Measurements from ENCODE around the genes FCRLA, UHMK1 and DDR2.

DNA sequence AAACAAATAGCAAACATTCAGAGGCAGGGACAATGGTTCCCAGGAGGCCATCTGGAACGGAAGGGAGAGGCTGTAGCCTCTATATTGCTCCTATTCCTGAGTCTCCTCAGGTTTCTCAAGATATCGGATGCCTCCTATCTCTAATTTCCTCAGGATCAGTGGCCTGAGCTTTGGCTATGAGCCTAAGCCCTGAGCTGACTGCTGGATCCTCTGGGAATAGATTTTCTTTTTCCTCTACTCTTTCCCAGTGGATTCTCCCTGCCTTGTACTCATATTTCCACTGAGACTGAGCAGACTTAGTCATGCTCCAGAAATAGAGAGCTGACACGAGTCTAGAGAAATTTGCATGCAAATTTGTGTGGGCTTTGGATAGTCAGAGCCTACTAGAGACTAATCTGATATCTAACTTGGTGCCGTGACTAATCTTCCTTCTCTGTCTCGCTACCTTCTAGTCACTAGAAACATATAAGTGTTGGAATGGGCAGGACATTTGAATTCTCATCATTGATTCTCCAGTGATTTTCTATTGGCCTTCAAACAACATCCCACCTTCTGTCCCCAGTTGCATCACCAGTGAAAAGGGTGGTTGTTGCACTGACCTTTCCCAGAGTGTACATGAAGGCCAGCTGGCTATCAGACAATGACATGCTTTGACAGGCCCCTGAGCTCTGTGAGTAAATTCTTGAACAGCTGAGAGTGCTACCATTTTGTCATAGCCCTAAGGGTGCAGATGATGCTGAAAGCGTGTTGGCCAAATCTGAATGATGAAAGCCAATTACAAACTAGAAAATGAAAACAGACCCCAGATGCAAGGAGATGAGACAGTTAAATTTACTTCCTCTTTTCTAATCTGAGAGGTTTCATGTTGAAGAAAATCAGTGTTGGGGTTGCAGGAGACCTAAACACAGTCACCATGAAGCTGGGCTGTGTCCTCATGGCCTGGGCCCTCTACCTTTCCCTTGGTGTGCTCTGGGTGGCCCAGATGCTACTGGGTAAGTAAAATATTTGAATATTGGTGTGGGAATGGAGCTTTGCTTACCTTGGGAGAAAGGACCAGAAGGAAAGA lies at the start of gene FCRLA:
FCRLA (plus strand) TSS at position 878 of the 1,066 bp plus-strand sequence.
- RRBS = no CpG with 5 or more reads among the region's 6 CpGs

DNA sequence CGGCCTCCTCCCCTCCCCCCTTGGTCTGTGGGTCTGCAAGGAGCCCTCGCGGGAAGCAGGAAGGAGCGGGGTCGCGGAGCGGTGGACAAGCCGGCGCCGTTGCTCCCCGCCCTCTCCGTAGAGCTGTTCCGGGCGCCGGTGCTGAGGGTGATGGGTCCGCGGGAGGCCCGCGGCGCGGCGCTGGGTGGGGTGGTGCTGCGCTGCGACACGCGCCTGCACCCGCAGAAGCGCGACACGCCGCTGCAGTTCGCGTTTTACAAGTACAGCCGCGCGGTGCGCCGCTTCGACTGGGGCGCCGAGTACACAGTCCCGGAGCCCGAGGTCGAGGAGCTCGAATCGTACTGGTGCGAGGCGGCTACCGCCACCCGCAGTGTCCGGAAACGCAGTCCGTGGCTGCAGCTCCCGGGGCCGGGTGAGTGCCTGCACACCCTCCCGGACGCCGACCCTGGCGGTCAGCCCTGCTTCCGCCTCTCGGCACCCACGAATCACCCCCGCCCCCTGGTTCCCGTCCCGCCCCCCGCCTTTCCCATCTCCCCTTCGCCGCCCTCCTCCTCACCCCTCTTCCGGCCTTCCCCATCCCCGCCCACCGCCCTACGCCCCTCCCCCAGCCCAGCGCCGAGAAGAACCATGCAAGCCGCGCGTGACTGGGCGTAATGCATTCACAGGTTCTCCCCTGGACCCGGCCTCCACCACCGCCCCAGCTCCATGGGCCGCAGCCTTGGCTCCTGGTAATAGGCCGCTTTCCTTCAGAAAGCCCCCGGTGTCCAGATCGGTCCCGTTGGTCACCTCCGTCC lies 5.4 kb downstream of the FCRLB start:
- RRBS = 2% methylated on average over 22 of the region's 86 CpGs

DNA sequence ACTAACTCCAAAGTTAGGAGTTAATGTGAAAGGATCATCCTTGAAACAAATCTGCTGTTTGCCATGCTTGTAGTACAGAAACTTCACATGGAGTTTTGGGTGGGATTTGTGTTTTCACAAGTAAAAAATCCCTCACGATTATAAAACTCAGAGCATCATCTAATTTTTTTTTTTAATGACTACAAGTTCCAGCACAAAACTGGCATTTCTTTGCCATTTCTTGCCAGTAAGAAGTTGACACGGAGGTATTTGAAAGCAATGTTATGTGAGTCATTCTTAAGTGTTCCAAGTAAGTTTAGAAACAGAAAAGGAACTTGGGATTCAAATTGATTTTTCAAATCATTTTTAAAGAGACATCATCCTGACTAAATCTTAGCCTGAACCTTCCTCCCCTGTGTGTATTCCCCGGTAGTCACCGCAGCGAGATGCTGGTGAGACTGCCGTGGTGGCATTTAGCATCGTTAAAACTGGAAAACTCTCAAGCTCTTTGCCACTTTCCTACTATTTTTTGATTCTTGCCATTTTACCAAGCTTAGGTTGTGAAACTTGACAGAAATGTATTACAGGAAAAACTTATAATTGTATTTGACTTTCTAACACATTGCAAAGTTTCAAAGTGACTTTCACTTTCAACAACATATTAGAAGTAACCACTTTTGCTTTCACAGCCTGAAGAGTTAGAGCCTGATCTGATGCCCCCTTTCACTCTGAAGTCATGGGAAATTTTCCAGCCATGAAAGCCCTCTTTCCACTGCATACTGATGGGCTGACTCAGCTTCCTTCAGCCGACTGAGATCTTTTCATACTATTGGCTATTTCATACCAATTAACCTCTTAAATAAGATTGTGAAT lies 61.5 kb downstream of the OLFML2B start:
- RRBS = no CpG with 5 or more reads among the region's 8 CpGs

DNA sequence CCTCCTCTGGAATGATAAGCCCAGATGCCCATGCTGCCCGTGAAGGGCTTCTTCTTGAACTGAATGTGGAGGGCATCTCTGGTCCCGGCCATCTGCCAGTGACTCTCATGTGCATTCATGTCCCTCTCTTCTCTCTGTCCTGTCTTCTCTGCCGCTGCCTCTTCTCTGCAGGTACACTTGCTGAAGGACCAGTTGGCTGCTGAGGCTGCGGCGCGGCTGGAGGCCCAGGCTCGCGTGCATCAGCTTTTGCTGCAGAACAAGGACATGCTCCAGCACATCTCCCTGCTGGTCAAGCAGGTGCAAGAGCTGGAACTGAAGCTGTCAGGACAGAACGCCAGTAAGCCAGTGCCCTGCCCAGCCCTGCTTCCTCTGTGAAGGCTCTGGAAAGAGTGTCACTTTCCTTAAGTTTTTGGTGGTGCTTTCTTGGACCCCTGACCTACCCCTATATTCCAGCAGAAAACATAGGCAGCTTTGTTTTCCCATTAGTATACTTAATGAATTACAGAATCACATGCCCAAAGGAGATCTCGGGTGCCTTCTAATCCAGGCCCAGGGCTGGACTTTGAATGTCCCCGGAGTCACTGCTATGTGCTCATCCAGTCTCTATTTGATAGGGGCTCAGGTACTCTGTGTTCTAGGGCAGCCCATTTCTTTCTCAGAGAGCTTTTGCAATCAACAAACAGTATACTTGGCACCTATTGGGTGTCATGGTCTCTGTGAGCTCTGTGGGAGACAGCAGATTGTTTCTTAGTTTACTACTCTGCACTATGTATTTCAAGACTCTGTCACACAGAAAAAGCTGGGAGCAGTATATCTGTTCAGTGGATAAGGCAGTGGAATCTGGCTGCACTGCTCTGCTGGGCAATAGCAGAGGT lies 11.2 kb downstream of the SPATA46 start:
- RRBS = no CpG with 5 or more reads among the region's 11 CpGs

- RRBS = 2% methylated on average over 6 of the region's 20 CpGs
These were observed at the start of gene UHMK1 for GRCh38 chr1:162497464-162497930. TSS of gene UHMK1 (plus strand) at chr1:162497818.

DNA sequence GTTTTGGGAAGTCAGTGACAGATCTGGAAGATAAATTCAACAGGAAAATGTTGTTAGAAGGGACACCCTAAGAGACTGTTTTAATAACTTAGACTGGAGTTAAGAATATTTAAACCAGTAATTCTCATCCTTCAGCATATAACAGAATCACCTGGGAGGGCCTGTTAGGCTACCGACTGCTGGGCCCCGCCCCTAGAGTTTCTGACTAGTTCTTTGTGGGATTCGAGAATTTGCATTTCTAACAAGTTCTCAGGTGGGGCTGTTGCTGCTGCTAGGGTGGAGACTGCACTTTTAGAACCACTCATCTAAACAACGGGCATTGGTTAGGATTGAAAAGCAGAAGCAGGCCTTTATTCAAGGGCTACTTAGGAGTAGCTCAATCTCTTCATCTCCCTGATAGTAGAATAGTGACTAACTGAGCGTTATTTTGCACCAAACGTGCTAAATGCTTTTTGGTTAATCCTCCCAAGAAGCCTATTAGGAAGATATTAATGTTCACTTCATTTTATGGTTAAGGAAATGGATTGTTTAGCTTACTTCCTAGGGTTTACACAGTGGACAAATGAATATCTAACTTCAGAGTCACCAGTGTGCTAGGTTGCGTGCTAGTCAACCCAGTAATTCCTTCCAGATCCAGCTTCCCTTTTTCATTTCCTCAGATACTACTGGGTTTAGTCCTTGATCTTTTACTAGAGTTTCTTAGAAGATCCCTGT lies 31.1 kb upstream of the UAP1 start:
- RRBS = no CpG with 5 or more reads among the region's 7 CpGs

DNA sequence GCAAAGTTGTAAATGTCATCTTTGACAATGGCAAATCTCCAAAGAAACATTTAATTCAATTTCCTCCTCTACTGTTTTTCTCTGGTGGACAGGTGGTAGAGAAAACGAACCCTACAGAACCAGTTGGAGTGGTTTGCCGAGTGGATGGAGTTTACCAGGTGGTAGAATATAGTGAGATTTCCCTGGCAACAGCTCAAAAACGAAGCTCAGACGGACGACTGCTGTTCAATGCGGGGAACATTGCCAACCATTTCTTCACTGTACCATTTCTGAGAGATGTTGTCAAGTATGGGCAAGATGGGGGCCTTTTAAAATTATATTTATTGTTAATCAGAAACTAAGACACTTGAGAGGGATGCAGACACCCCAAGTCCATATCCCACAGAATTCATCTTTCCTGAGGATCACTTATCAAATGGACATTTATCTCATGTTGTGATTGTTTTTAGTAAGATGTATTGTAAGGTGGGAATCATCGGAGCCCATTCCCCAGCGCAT lies 25.9 kb downstream of the UAP1 start:
- RRBS = no CpG with 5 or more reads among the region's 8 CpGs

DNA sequence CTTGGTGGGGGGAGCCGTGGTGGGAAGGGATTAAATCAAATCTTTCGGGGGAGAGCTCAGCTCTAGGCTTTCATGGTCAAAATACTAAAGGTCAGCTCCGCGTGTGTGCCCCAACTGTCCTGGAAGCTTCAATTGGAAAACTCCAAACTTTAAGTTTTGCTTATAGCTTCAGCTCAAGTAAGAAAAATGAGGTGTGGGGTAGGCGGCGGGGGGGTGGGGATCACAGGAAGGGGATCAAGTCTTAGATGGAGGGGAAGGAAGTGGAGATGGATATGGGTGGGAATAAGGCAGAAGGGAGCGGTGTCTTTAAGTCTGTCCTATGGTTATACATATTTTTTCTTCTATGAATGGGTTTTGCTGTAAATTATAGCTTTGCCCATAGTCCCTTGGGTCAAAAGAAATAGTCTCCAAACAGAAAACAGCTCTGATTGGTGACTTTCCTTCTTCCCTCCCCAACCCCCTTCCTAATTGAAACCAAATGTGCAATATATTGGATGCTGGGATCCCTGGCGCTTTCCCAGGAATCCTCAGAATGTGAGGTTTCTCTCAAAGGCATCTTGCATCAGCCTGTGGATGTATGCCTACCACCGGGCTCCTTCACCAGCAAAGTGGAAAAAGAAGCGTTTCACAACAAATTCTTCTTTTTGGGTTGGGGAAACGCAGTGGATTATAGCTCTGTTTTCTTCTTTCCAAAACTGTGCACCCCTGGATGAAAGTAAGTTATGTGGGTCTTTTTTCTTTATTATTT lies at the start of gene DDR2:
DDR2 (plus strand) TSS at position 548 of the 748 bp plus-strand sequence.
- RRBS = no CpG with 5 or more reads among the region's 11 CpGs

GRCh38 chr1:162678355-162679020 lies 46.2 kb downstream of the DDR2 start:
- RRBS = no CpG with 5 or more reads among the region's 6 CpGs

DNA sequence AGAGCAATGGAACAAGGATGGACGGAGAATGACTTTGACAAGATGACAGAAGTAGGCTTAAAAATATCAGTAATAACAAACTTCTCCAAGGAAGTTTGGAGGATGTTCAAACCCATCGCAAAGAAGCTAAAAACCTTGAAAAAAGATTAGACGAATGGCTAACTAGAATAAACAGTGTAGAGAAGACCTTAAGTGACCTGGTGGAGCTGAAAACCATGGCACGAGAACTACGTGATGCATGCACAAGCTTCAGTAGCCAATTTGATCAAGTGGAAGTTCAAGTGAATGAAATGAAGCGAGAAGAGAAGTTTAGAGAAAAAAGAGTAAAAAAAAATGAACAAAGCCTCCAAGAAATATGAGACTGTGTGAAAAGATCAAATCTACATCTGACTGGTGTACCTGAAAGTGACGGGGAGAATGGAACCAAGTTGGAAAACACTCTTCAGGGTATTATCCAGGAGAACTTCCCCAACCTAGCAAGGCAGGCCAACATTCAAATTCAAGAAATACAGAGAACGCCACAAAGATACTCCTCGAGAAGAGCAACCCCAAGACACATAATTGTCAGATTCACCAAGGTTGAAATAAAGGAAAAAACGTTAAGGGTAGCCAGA lies 43.3 kb upstream of the HSD17B7 start:
- RRBS = no CpG with 5 or more reads among the region's 10 CpGs

DNA sequence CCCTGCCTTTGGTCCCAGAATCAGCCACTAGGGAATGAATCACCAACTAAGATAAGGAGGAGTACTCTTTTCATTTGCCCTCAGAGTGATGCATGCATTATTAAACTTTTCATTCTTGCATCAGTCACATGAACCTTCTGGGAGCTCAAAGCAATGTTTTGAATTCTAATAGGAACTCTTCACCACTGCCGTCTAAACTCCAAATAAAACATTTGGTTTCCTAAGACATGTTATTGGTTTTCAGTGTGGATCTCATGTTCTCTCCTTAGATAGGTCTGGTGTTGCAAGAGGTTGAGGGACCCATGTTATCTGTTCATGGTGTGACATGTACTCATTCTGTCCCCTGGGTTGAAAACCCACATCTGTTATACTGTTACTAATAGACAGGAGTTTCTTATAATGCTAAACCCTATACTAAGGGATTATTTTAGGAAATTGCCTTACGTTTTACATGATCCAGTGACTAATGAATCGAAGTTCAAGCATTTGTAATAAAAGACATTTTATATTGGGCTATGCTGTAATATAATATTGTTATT lies 17.8 kb upstream of the HSD17B7 start:
- RRBS = no CpG with 5 or more reads among the region's 3 CpGs

- RRBS = no CpG with 5 or more reads among the region's 7 CpGs
These were observed 31.6 kb upstream of the NUF2 start for GRCh38 chr1:163289912-163290852.

DNA sequence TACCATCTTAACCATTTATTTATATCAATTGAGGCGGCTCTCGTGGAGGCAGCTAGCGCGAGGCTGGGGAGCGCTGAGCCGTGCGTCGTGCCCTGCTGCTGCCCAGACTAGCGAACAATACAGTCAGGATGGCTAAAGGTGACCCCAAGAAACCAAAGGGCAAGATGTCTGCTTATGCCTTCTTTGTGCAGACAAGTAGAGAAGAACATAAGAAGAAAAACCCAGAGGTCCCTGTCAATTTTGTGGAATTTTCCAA lies 202.4 kb upstream of the PBX1 start:
- RRBS = no CpG with 5 or more reads among the region's 9 CpGs

- RRBS = no CpG with 5 or more reads among the region's 10 CpGs
These were observed 16.7 kb downstream of the PBX1 start for GRCh38 chr1:164575558-164576112.

DNA sequence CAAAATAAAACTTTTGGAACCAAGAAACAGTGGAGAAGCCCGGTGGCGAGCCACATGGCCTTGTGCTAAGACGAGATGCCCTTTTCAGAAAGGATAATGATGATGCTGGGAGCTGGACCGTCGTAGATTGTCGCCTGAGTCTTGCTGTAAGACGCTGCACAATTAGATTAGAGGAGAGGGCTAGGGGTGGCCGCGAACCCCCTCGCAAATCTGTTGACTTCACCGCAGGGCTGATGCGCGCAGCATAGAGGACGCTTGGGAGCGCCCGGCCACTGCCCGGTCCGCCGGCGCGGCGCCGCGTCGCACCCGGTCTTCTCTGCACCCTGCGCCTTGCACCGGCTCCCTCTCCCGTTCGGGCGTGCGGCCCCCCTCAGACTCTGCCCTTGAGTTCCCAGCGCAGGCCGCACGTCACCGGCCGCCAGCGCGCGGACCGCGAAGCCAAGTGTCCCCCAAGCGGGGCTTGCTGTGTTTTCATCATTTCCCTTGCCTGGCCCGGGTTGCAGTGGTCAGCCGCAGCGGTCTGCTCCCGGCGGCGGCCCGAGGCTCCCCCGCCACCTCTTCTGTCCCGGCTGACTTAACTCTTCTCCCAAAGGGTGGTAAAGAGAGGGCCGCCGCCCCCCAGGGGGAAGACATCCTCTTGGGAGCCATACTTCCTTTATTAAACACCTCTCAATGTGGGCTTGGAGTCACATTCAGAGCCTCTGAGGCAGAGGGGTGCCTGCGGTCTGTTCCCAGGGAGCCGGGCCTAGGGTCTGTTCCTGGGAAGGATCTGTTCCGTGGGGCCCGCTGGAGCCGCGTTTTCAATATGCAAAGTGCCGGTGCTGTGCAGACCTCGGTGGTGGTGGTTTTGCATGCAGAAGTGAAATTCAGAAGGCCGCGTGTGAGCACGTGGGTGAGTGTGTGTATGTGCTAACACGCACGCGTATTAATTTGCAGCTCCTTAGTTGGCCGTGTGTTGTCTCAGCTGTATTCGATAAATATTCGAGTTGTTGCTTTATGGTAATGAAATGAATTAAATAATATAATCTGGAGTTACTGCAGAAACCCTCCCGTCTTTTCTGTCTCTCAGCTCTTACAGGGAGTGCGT lies 17.5 kb downstream of the PBX1 start:
- RRBS = 28% methylated on average over 27 of the region's 73 CpGs

- RRBS = no CpG with 5 or more reads among the region's 8 CpGs
These were observed 27.2 kb downstream of the PBX1 start for GRCh38 chr1:164585722-164587022.

DNA sequence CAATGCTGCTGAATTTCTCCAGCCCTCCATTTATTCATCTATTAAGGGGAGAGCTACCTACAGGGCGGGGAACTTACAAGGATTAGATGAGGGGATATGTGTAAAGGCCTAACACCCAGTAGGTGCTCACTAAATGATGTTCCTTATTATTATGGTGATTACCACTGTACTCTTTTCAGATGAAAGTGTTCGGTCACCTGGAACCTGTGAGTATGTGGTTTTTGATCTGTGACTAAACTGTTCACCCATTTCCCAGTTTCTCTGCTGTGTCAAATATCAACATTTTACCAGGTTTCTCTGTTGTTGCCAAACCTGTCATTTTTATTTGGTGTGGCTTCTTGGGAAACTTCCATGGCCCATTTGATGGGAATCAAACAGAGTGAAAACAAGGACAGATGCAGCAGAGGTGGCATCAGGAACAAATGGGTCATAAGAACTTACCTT lies 127.1 kb downstream of the PBX1 start:
- RRBS = no CpG with 5 or more reads among the region's 2 CpGs

- RRBS = no CpG with 5 or more reads among the region's 9 CpGs
These were observed 158.1 kb downstream of the PBX1 start for GRCh38 chr1:164716841-164717635.

- RRBS = no CpG with 5 or more reads among the region's 1 CpG
These were observed 6.4 kb downstream of the MGST3 start for GRCh38 chr1:165637370-165637924.

Measured in pericardium (tissue), 1 donor.